Heart (tissue), 3 donors: ENCODE measurements around the gene SCARB2.

GRCh38 chr4:74157180-74157528, 764 bp upstream of the MTHFD2L start:
- RAMPAGE, long total RNA, 2 experiments = no peak in any of the 2 experiments

DNA sequence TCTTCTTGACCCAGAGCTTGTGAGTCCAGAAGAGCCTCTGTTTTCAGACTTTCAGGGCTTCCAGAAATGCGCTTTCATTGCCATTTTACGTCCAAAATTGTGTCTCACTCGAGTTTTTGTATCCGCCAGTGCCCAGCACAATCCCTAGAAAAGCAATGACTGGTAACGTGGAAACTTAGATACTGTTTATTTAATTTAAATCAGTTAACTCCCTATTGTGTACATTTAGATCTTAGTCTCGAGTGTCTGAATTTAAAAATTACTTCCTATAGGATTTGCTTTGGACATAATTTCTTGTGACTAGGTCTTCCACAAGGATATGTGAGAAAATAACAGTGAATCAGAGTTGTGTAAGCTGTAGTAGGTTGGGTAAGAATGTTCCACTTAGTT, 1.0 kb downstream of the MTHFD2L start:
- RAMPAGE, long total RNA, 2 experiments = no peak in any of the 2 experiments

GRCh38 chr4:74330132-74330688, 21.9 kb downstream of the EPGN start:
- RAMPAGE, long total RNA, 2 experiments = no peak in any of the 2 experiments

GRCh38 chr4:74374562-74375101, 9.7 kb downstream of the EREG start:
- RAMPAGE, long total RNA, 2 experiments = no peak in any of the 2 experiments

DNA sequence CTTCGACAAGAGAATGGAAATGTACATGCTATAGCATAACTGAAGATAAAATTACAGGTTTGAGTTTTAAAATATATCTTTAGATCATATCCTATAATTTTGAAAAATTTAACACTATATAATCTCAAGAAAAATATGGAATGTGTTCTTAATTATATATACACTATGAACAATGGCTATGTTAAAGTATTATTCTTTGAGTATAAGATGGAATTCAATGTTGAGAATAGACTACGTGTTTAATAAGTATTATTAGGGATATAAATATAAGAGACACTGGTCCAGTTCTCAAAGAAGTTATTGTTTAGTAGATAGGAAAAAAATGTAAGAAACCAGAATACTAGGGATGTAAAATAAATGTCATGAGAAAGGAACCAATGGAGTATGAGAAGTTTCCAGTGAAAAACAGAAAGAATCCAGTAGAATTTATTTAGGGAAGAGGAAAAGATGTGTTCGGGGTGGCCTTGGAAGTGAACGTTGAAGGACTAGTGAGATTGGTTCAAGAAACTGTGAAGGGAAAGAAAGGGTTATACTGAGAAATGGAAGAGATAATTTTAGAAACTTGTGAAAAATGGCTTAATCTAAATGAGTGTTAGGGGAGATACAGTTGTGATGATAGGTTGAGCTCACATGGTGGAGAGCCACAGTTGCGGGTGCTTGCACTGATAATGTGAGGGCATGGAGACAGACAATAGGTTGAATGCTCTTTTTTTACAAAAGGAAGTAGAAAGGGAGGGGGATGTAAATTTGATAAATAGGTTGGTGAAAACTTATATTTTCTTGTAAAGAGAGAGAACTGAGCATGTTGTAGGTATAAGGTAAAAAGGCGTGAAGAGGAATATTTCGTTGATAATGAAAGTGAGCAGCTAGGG, 7.9 kb downstream of the AREG start:
- RAMPAGE, long total RNA, 2 experiments = no peak in any of the 2 experiments

DNA sequence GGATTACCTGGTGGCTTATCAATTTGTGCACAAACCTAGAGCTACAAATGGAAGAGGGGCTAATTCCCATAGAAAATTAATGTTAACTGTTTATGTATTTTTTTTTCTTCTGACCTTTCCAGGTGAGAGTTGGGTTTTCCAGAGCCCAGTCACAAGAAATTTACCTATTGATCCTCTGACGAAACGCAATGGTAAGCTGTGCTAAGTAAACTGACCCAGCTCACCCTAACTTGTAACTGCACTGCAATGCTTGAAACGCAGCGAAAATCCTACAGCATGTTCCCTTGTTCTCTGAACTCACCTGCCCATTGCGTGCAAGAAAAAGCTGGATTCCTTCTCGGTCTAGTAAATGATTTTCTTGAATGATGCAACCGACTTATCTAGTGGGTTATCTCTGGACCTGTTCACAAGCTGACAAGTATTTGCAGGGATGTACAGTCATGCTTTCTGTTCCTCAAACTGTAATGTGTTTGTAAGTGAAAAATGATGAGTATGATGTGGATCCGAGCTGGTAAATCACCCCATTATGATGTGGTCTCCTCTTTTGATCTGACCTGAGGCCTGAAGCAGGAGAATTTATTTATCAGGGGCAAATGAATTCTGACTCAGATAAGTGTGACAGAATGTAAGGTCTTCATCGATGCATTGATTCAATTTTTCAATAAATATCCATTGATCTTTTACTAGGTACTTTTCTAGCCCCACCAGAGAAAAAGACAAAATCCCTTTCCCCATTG, 140.1 kb downstream of the BTC start:
- RAMPAGE, long total RNA, 2 experiments = no peak in any of the 2 experiments

DNA sequence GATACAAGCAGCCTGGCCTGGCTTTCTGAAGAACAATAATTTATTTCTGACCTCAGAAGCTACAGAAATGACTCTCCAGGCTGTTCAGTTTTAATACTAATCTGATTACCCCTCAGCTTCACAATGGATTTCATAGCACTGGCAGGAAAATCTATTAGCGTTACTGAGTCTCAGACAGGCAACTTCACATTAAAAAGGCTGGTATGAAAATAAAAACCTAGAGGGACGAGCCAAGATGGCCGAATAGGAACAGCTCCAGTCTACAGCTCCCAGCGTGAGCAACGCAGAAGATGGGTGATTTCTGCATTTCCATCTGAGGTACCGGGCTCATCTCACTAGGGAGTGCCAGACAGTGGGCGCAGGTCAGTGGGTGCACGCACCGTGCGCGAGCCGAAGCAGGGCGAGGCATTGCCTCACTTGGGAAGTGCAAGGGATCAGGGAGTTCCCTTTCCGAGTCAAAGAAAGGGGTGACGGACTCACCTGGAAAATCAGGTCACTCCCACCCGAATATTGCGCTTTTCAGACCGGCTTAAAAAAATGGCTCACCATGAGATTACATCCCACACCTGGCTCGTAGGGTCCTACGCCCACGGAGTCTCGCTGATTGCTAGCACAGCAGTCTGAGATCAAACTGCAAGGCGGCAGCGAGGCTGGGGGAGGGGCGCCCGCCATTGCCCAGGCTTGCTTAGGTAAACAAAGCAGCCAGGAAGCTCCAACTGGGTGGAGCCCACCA, 193.8 kb downstream of the PARM1 start:
- RAMPAGE, long total RNA, 2 experiments = no peak in any of the 2 experiments

DNA sequence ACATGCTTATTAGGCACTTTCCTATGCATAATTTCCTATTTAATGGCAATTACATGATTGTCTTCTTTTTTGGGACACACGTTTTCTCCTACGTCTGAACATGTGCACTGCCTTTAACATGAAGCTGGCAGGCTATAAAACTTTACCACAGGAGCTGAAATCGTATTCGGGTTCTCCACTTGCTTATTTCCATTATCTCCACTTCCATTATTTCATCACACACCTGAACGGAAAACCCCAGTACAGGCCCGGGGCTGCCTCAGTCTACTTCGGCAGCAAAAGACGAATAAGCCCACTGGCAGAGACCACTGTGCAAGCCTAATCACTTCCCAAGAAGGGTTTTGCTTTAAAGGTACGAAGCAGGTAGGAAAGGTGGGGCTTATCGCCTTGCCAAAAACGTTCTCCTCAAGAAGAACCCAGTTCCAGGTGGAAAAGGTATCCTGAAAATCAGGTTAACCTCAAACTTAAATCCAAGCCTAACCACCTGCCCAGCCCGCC, 507 bp downstream of the RCHY1 start:
- RAMPAGE, long total RNA, 2 experiments = no peak in any of the 2 experiments

DNA sequence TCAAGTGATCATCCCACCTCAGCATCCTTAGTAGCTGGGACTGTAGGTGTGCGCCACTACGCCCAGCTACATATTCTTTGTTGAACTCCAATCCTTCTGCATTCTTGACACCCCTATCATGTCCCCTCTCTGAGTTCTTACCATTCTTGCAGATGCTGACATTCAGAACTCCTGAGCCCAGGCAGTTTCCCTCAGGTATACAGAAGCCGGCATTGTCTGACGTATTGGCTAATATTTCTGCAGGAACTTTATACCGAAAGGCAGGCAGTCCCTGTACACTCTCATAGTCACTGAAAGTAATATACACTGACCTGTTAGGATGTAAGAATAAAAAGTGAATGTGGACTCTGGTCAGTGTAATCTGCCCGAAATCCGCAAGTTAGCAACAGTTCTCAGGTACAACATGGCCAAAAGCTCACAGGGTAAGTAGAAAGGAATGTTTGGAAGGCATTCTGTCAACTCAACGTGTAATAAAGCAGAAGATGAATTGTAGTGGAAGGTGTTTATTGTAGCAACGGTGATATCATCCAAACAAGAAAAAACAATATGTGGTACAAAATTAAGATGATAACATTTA, 25.9 kb upstream of the NUP54 start:
- RAMPAGE, long total RNA, 2 experiments = no peak in any of the 2 experiments

- RAMPAGE, long total RNA, 2 experiments = no peak in any of the 2 experiments
Observed at GRCh38 chr4:76213407-76214387, at the start of gene SCARB2. TSS of gene SCARB2 (minus strand) at chr4:76213824.

- RAMPAGE, long total RNA, 2 experiments = no peak in any of the 2 experiments
Observed at GRCh38 chr4:76536062-76536609, 101.1 kb downstream of the SHROOM3 start.

DNA sequence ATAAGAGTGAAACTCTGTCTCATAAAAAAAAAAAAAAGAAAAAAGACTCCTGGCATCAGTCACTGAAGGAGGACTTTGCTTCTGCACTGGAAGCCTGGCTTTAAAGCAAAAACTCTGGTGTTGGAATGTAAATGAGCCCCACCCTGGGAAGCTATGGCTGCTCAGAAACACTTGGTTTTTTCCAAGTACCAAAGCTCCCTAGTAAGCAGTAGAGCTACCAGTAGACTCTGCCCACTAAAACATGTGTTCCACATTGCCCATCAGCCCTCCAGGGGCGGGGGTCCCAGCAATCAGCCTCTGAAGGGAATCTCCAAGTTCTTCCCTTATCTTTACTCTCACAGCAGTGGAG, 154.4 kb downstream of the SHROOM3 start:
- RAMPAGE, long total RNA, 2 experiments = no peak in any of the 2 experiments

GRCh38 chr4:76601768-76602173, 166.7 kb downstream of the SHROOM3 start:
- RAMPAGE, long total RNA, 2 experiments = no peak in any of the 2 experiments

GRCh38 chr4:76639336-76639734, 204.3 kb downstream of the SHROOM3 start:
- RAMPAGE, long total RNA, 2 experiments = no peak in any of the 2 experiments

DNA sequence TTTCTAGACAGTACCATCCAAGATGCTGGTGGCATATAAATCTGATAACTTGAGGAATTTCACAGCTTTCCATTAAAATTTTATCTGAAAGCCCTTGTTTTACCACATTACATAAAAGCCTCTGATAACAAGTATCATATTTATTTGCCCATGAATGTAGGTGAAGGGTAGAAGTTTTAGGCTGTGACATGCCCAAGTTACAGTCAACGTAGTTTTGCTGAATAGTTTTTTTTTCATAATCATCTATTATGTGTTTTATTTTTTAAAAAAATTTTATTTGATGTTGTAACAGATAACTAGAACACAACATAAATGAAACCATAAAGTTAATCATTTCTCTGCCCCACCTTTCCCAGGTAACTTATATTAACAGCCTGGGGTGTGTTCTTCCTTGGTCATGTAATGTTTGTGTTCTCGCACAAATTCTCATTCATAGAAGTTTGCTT, 215.0 kb downstream of the SOWAHB start:
- RAMPAGE, long total RNA, 2 experiments = no peak in any of the 2 experiments

DNA sequence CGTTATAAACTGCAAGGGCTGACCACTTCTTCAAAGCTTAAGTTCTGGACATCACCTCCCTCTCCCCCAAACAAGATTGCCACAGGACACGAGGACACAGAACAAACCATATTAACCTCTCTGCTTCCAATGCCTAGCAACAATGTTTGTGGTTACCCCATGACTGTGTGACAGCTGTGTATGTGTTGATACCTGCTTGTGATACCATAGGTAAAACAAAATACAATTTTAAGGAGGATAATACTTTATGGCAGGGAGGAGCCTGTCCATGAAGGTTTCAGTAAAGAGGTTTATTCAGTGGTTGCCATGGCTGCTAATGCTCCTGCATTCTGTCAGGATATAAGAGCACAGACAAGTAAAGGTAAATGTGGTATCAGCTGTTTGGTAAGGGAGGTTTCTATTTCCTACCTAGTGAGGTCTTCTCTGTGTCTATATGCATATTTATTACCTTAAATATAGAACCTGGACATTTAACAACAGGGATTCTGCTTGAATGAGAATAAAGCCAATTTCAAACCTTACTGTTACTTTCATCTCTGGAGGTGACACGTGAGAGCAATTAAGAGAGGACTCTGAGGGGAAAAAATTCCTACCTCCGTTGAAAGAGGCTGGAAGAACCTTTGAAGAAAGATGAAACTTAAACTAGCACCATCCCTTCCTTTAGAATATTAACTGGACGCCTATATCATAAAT, 209.8 kb downstream of the SOWAHB start:
- RAMPAGE, long total RNA, 2 experiments = no peak in any of the 2 experiments

DNA sequence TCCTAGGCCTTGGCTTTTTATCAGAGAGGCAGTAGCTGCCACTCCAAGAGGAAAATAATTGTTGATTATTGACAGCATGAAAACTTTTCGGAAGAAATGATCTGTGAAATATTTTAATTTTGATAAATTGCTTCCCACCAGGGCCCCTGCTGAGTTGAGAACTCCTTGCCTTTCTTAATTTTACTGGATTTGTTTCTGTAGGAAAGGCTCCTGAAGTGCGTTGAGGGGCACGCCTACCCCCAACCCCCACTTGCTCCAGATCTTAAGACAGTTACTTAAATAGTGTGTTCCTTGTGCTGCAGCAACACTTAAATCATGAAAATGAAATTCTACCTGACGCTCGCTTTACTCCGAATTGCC, 208.1 kb downstream of the SOWAHB start:
- RAMPAGE, long total RNA, 2 experiments = no peak in any of the 2 experiments

DNA sequence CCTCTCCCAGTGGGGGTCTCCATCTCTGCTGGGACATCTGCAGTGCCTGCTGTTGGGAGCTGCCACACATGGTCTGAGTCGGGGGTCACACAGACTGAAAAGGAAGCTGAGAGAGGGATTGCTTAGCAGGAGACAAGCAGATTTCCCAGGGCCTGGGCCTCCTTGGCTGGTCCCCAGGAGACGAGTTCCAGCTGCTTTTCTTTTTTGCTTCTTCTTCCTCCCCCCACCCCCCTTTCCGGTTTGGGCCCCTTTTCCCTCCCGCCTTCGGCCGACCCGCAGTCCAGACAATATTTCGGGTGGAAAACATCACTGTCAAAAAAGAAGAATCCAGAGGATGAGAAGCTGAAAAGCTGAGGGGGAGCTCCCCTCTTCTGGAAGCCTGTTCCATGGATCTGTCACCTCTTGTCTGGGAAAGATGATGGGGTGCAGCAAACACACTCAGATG, 85.8 kb downstream of the SOWAHB start:
- RAMPAGE, long total RNA, 2 experiments = no peak in any of the 2 experiments

DNA sequence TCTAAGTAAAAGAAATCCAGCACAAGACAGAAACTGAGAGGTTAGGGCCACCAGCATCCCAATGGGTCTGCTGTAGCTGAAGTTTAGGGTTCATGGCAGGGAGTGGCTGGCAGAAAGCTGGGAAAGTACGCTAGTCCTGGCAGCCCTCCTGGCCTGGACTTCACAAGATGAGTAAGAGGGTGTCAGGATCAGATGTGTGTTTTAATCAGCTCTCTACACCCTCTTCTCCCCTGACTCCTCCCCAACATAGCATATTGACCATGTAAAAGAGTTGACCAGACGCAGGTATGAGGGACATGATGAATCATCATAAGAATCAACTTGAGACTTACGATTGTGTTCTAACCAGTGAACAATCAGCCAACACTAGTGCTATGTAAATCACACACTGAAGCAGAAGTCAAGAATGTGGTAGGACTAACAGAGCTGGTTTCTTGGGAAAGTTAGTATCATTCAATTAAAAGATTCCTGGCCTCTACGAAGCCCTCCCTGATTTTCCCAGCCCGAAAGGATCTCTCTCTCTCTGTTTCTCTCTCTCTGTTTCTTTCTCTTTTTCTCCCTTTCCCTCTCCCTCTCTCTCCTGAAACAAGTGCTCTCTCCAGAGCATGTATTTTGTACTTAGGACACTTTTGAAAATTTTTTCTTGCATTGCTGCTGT, 5.3 kb downstream of the SOWAHB start:
- RAMPAGE, long total RNA, 2 experiments = no peak in any of the 2 experiments

GRCh38 chr4:76989753-76990294, 40.3 kb downstream of the SEPTIN11 start:
- RAMPAGE, long total RNA, 2 experiments = no peak in any of the 2 experiments